ENCODE data around the gene PLEK.

GRCh38 chr2:66391328-66391609 is 43.7 kb upstream of the MEIS1 start:
- RRBS: no CpG with 5 or more reads among the region's 16 CpGs

GRCh38 chr2:66496668-66497074 is 61.7 kb downstream of the MEIS1 start:
- RRBS: no CpG with 5 or more reads among the region's 5 CpGs

DNA sequence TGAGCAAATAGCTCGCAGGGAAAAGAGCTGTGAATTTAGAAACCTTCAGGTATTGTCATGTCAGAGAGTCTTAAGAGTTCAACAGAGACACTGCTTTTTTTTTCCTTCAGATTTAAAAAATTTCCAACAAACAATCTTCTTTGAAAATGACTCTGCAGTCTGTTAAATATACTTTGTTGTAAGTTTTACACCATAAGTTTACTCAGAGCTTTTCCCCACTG is 118.6 kb downstream of the MEIS1 start:
- RRBS: no CpG with 5 or more reads among the region's 1 CpG

- RRBS: no CpG with 5 or more reads among the region's 4 CpGs
Observed at GRCh38 chr2:66585351-66585901, 150.5 kb downstream of the MEIS1 start.

GRCh38 chr2:66686759-66687092 is 251.8 kb downstream of the MEIS1 start:
- RRBS: no CpG with 5 or more reads among the region's 1 CpG

- RRBS: no CpG with 5 or more reads among the region's 6 CpGs
Observed at GRCh38 chr2:66839712-66840546, 405.0 kb downstream of the MEIS1 start.

- RRBS: no CpG with 5 or more reads among the region's 4 CpGs
Observed at GRCh38 chr2:67055892-67056355, 341.2 kb upstream of the ETAA1 start.

DNA sequence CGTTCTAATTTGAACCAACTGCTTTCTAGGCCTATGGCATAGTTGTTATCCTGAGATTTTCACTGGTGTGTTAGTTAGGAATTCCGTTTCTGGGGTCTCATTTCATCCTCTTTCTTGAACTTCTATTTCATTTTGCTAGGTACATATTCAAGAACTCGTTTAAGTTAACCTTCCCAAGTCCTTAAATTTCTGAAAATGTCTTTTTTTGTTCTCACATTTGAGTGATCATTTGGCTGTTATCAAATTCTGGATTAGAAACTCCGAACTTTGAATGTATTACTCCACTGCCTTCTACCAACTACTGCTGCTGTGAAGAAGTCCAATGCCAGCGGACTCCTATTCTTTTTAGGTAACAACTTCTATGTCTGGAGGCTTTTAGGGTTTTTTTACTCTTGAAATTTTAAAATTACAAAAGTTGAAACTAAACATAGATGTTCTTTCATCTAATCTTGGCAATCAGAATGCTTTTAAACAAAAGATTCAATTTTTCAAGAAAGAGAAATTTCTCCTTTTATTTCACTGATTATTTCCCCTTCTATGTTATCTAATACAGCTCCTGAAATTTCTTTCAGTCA is 43.9 kb downstream of the PNO1 start:
- RRBS: no CpG with 5 or more reads among the region's 5 CpGs

DNA sequence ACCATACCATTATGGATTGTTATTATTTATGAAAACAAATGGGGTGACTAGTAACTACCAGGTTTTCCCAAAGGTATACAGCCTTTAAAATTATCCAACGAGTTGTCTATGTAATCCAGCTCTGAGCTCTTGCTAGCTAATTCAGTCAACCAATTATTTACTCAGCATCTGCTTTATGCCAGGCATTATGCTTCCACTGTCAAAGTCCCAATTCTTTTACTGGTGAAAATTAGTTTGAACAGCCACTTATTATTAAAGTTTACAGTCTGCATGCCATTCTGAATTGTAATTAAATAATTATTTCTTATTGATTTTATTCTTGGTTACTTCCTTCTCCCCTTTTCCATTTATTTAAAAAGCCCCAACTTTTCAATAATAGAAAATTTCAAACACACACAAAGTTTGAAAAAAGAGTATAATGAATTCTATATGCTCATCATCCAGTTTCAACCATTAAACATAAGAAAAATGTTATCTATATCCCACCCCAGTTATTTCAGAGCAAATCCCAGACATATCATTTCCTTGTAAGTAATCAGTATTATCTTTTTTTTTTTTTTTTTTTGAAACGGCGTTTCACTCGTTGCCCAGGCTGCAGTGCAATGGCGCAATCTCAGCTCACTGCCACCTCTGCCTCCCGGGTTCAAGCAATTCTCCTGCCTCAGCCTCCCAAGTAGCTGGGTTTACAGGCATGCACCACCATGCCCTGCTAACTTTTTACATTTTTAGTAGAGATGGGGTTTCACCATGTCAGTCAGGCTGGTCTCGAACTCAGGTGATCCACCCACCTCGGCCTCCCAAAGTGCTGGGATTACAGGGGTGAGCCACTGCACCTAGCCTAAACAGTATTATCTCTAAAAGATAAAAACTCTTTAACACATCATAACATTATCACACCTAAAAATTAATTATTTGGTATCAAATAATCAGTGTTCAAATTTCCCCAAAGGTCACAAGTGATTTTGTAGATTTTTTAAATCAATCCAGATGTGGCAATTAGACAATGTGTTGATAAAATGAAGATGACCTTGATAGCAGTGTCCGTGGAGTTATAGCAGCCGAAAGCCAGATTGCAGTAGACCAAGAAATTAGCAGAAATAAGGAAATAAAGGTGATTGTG is 47.3 kb downstream of the PPP3R1 start:
- RRBS: no CpG with 5 or more reads among the region's 10 CpGs

DNA sequence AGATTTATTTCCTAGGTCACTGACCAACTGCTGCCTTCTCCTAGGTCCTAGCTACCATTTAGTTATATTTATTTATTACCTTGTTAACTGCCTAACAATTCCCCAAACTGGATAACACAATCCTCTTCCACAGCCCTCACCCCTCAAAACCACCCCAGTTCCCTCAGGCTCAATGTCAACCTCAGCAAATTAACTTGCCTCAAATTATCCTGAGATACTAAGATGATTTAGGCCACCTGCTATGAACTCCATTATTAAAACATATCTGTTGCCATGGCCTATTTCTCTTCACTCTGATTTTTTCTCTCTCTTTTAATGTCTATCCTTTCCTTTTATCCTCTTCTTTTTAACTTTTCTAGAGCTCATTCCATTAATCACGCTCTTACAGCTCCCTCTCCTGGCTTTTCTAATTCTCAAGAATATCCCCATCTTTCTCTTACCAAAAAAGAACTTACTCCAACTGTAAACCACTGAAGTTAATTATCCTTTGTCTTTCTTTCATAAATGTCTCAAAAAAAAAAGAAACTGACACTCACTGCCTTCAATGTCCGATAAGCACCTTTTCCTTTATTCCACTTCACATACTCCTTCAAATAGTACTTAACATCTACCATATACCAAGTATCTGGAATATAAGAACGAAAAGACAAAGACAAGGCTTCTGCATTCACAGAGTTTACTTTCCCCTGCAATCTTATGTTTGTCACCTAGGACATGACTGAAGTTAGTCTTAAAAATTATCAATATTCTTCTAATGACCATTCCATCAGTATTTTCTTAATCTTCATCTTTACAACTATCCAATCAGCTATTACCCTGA is 7.9 kb downstream of the PPP3R1 start:
- RRBS: no CpG with 5 or more reads among the region's 3 CpGs

DNA sequence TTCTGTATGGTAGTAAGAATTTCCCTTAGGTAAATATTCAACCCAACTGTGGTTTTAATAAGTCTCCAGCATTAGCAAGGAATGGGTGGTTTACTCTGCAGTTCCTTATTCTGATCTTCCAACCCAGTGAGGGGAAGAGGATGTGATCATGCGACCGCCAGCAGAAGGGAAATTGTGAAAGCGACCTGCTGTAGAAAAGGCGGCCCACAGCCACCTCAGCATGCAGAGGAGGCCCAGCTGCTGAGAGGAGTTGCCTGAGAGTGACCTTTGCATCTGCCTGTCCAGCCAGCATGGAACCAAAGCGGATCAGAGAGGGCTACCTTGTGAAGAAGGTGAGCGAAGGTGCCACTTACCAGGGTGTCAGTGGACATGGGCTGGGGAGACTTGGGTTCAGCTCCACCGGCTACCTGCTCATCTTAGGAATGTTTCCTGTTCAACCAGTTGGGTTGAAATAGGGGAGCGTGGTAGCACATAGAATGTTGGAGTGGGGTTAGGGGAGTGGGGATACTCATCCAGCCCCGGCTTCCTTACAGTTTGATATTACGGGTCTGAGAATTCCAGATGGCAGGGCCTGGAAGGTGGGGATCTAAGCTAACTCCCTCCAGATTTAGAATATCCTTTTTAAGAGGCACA is at the start of gene PLEK:
TSS of gene PLEK (plus strand) at position 221 of the 633 bp plus-strand sequence.
- RRBS: no CpG with 5 or more reads among the region's 10 CpGs

GRCh38 chr2:68384899-68385123 is 19.7 kb downstream of the PLEK start:
- RRBS: no CpG with 5 or more reads among the region's 2 CpGs

GRCh38 chr2:68394700-68395153 is 29.6 kb downstream of the PLEK start:
- RRBS: no CpG with 5 or more reads among the region's 1 CpG

- RRBS: no CpG with 5 or more reads among the region's 5 CpGs
Observed at GRCh38 chr2:68432636-68433008, 34.5 kb downstream of the FBXO48 start.

DNA sequence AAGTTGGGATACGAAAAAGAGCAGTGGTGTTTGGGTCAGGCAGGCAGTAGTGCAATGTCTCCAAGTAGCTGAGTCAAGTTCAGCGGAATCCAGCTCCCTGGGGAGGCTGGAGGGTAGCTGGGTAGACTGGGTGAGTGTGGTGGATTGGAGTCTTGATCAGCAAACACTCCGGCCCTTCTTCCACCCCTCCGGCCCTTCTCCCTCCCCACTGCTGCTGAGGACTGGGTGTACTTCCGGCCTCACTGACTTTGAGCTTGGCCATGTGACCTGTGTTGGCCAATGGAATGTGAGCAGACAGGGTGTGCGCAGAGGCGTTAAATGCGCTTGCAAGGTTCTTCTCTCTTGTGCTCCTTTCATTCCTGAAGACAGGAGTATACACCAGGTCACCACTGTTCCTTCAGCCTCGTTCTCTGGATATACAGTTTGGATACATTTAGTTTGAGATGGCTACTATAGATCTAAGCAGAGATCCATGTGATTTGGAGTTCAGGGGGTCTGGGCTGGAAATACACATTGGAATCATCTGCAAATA is 2.1 kb upstream of the ARHGAP25 start:
- RRBS: 71% methylated on average over 1 of the region's 9 CpGs

DNA sequence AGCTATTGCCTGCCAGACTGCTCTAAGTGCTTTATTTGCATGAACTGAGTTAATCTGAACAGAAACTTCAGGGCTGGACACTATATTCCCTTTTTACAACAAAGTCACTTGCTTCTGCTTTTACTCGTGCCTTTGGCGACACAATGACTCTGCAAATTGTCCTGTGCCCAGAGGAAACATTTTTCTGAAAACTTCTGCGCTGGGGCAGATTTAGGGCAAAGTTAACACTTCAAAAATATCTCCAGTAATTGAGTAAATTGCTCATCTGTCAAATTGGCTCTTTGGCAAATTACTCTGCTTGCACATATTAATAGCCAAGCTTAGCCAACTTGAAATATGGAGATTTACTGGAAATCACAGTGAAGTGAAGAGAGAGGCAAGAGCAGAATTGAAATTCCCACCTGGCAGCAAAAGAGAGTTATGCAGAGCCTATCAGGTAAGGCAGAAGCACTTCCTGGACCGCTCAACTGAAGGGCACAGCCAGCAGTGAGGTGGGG is 36.4 kb downstream of the BMP10 start:
- RRBS: no CpG with 5 or more reads among the region's 4 CpGs

DNA sequence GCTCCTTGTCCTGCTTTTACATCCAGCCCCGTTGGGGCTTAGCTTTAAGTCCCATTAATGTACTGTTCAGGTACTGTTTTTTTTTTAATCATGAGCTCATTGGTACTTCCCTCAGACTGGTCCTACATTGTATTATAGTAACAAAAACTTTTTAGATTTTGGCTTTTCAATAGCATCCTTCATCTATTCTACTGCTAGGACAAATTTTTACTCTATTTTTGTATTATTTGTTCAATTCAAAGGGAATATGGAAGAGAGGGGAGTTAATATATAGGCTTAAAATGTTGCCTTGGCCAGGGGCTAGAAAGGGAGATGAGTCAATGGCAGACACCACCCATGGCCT is 18.3 kb downstream of the GKN1 start:
- RRBS: no CpG with 5 or more reads among the region's 1 CpG

DNA sequence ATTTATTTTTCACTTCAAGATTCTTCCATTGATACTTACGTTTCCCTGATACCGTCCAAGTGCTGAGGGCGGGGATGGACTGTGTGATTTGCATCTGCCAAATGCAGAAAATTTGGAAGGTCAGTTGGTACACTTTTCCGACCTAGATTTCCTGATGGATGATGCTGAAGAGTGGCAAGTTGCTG is 1.1 kb upstream of the AAK1 start:
- RRBS: no CpG with 5 or more reads among the region's 4 CpGs

DNA sequence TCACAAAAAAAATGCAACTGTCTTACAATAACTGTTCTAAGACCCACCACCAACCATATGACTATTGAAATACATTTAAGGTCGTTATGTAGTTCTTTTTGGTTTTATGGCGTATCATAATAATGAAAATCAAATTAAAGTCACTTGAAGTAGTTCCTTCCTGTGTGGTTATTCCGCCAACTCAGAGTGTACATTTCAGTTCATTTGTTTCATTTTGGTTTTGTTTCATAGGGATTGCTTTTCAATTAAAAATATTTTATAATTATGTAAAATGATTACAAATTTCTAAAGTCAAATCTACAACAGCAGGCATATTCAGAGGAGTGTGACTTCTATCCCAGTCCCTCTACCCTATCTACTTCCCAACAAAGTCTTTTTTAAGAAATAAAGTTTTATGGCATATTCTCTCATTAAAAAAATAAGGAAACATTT is 46.0 kb upstream of the AAK1 start:
- RRBS: no CpG with 5 or more reads among the region's 3 CpGs

- RRBS: no CpG with 5 or more reads among the region's 4 CpGs
Observed at GRCh38 chr2:69693308-69694086, 48.4 kb upstream of the ANXA4 start.